SK-N-MC (cell line): ENCODE data around the genes USH1G, OTOP3, NT5C, MIF4GD and TMEM94.

GRCh38 chr17:74861169-74862100 is 1.8 kb upstream of the GRIN2C start:
- RRBS, result 7% methylated on average over 41 of the region's 107 CpGs

DNA sequence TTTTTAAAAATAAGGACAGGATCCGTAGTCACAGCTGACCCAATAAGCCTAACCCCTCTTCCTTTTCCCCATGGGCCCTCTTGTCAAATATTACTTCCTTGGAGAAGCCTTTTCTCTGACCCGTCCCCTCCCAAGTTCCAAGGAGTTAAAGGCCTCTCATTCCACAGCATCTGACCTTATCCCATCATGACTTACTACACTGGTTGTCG is 962 bp upstream of the FDXR start:
- RRBS, result no CpG with 5 or more reads among the region's 3 CpGs

GRCh38 chr17:74878012-74878562 is 5.3 kb upstream of the FDXR start:
- RRBS, result no CpG with 5 or more reads among the region's 13 CpGs

- RRBS, result 6% methylated on average over 2 of the region's 20 CpGs
Observed at GRCh38 chr17:74883082-74883837, 10.2 kb downstream of the FADS6 start.

DNA sequence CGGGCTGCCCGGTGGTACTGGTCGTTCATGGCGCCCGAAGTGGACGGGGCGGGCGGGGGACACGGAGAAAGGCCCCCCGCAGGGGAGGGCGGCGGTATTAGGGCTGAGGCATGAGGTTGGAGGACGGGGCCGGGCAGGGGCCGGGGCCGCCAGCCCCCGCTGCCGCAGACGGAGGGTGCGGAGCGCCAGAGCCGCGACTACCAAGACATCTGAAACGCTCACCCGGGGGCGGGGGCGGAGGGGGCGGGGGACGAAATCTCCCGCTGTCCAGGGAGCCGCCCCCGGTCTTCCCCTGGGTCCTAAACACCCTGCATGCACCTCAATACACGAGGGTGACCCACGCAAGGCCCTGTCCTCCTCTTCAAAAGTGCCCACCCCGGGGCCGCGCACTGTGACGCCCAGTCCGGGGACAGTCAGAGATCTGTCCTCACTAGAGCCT is at the start of gene USH1G:
USH1G (minus strand) TSS at position 211 of the 439 bp plus-strand sequence.
- RRBS, result 2% methylated on average over 18 of the region's 39 CpGs

- RRBS, result 1% methylated on average over 6 of the region's 51 CpGs
Observed at GRCh38 chr17:74935369-74936136, at the start of gene OTOP3. TSS of gene OTOP3 (plus strand) at chr17:74935898.

GRCh38 chr17:74987746-74988713 is 598 bp downstream of the CDR2L start:
- RRBS, result 2% methylated on average over 64 of the region's 95 CpGs

DNA sequence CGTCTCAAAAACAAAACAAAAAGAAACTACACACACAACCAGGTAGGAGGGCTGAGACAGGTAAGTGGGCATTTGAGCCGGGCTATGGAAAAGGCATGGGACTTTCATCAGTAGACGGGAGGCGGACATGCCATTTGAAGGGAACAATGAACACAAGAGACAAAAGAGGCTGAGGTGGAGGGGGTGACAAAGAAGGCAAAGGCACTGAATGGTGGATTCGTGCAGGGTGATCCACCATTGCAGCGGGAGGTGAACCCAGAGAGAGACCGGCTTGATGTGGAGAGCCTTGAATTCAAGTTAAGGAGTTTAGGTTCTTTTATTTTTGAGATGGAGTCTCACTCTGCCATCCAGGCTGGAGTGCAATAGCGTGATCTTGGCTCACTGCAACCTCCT is 9.4 kb downstream of the MRPL58 start:
- RRBS, result no CpG with 5 or more reads among the region's 8 CpGs

- RRBS, result no CpG with 5 or more reads among the region's 11 CpGs
Observed at GRCh38 chr17:75025025-75025619, 12.7 kb downstream of the MRPL58 start.

GRCh38 chr17:75131653-75132030 is at the start of gene NT5C:
TSS of gene NT5C (minus strand) at chr17:75131742.
- RRBS, result under 1% methylated on average over 19 of the region's 44 CpGs

GRCh38 chr17:75147907-75148246 is 6.4 kb downstream of the JPT1 start:
- RRBS, result no CpG with 5 or more reads among the region's 2 CpGs

DNA sequence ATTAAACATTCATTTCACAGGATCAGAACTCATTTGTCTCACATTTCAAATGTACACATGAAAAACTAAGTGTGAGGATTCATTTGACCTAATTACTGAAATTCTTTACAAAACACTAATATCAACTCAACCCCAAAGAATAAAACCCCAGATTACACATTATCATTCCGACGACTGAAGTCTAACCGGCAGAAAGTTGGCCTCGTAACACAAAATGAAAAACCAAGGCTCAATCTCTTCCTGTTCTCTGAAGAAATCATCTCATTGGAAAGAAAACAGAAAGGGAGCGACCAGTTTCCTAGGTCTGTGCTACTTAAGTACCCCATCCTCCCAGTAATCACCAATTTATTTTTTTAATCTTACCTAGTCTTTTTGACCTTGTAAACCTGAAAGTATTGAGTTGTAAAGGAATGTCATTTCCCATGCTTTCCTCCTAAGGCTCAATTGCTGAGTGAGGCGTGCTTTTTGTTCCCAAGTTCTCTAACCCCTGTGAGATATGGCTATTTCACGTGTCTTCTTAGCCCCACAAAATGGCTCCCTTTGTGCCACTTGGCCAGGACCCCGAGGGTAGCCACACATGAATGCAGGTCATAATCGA is 1.7 kb downstream of the JPT1 start:
- RRBS, result no CpG with 5 or more reads among the region's 9 CpGs

DNA sequence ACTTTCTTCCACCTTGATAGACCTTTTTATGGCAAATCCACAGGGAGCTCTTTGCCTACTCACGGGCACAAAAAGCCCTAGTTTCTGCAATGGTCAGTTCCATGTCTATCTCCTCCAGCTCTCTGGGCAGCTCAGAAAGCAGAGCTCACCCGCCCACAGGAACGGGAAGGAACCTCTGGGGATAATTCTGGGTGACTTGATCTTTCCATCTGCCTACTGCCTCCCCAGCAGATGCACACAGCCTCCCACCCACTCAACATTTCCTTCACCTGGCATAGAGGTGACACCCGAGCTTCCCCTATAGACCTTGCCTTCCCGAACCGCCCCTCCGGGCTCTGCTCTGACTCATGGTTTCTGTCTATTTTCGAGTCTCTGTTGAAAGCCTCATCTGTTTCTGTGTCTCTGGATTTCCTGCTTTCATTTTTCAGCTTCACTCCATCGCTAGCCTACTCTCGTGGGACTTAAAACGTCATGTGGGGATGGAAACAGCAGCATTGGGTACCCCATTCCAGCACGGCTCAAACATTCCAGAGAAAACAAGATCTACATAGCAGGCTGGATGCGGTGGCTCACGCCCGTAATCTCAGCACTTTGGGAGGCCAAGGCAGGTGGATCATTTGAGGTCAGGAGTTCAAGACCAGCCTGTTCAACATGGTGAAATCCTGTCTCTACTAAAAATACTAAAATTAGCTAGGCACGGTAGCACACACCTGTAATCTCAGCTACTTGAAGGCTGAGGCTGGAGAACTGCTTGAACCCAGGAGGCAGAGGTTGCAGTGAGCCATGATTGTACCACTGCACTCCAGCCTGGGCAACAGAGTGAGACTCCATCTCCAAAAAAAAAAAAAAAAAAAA is 11.3 kb downstream of the GGA3 start:
- RRBS, result no CpG with 5 or more reads among the region's 16 CpGs

DNA sequence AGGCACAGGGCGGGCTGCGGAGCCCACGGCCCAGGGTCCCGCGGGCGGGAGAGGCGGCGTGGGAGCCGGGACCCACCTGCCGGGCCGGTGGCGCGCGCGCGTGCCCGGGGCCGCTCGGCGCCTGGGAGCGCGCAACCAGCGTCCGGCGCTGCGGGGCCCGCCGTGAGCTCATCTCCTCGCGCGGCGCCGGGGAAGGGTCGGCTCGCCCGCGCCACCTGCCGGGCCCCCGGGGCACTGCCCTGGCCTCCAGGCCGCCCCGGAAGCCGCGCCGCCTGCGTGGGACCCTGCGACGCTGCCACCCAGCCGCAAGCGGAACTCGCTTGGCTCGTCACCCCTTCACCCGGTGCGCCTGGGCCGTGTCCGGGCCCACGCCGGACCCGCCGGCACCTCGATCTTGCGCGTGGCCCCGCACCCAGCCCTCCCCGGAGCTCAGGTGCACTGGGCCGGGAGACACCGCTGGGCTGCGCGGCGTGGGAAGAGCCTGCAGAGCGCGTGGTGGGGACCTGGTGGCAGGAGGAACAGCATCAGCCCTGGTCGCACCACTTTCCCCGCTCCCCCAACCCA is at the start of gene MIF4GD:
MIF4GD (minus strand) TSS at position 164 of the 564 bp plus-strand sequence.
- RRBS, result 2% methylated on average over 43 of the region's 73 CpGs

DNA sequence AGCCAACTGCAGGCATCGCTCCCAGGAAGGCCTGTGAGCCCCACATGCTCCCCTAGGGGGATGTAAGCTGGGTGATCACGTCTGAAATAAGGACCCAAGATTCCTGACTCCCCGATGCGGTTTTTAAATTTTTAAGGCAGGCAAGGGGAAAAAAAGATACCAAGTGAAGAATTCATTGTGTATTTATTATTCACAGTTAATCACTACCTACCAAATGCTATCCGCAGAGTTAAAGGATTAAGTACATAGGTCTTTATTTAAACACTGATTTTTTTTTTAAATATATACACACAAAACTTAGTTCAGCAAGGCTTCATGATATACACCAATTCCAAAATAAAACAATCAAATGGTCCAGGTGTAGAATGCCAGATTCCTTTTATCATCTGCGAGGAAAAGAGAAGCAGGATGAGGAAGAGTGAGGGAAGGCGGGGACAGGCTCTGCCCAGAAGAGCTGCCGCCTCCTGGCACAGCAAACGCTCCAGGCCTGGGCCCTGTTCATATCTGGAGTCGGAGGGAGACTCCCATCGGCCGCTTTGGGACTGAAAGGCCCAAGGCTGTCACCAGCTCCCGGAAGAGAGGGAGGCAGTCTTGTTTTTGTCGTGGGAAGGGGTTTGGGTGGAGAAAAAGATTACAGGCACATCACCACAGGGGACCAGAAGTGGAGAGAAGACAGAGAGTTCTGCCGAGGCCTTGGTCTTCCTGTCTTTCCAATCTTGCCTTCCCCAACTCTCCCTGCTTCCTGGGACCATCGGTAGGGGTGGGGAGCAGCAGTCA is 28.9 kb upstream of the SLC25A19 start:
- RRBS, result no CpG with 5 or more reads among the region's 16 CpGs

DNA sequence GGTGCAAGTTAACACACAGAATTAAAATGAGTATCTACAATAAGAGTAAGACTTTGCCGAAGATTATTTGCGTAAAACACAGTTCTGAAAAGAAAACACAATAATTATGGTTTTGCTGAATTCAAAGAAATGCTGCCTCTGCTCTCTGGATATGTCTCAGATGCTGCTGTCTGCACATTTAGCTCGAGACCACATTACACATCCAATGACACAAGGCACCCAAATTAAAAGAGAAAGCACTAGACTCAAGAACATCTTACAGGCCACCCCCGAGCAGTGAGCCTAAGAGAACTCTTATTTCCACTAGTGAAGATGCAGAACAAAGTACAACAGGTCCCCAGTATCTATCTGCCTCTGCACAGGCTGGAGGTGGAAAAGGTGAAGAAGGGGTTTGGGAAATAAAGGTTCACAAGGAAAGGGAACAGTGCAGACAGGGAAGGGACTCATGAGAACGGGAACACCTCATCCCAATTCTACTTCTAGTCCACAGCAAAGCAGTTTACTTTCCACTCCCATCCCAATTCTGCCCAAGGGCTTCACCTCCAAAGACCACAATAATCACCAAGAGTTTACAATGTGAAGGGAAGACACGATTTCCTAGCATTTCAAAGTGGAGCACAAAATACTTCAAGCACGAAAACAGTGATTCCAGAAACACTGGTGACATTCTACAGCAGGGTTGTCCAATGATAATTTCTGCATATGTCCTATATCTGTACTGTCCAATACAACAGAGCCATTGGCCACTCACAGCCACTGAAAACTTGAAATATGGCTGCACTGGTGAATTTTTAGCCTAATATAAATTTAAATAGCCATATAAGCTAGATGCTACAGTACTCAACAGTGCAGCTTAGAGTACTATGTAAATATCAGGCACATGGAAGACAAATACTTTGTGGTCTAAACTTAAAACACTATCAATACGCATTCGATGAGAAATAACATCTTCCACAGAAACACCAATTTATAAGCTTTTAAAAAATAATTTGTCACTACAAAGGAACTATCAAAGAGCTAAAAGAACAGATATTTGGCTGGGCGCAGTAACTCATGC is 33.2 kb downstream of the GRB2 start:
- RRBS, result no CpG with 5 or more reads among the region's 10 CpGs

- RRBS, result no CpG with 5 or more reads among the region's 7 CpGs
Observed at GRCh38 chr17:75395167-75395895, 10.1 kb downstream of the GRB2 start.

DNA sequence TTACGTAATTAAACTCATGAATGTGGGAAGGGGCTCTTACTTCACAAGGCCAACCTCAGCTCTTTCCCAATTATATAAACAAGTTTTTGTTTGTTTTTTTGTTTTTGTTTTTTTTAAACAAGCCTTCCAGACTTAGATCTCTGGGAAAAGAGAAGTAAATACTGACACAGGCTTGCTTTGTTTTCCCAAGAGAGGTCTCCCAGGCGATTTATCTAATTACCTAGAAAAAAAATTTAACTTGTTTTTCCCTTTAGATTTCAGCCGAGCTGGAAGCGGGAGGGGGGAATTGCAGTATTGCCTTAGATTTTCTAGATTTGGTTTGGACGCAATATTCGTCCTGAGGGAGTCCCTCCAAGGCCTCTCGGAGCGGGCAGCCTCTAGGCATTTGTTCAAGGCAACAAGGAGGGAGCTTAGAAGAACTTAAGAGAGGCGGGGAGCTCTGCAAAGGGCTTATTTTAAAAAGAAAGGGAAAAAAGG is 560 bp upstream of the TMEM94 start:
- RRBS, result no CpG with 5 or more reads among the region's 9 CpGs

- RRBS, result under 1% methylated on average over 9 of the region's 28 CpGs
Observed at GRCh38 chr17:75456314-75456767, at the start of gene TMEM94. TSS of gene TMEM94 (plus strand) at chr17:75456635.

- RRBS, result no CpG with 5 or more reads among the region's 4 CpGs
Observed at GRCh38 chr17:75487160-75487502, 28.2 kb downstream of the CASKIN2 start.